Pulmonary artery (tissue), 1 donor: ENCODE measurements around the gene GSTA3.

DNA sequence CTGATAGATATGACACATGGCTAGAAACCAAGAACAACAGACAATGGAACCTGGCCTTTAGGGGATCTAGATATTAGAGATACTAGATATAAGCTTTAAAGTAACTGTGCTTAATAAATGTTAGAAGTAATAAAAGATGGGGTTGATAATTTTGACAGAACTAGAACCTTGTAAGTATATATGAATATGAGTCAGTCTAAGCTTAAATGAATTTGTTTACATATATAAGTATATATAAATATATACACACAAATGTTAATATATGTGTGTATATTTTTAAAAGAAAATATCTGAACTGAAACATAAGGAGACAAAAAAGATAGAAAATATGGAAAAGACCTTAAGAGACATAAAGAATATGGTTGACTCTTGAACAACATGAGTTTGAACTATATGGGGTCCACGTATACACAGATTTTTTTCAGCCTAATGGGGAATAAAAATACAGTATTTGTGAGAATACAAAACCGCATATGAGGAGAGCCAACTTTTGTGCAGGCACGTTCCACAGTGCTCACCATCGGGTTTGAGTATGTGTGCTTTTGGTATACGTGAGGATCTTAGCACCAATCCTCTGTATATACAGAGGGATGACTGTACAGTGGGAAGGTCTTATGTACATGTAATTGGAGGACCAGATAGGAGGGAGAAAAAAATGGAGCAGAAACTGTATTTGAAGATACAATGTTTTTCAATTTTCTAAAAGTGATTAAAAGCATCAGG is 108.1 kb upstream of the ADGRF4 start:
- PRO-cap: no peak

GRCh38 chr6:49500877-49501280 is 1.2 kb downstream of the GLYATL3 start:
- PRO-cap: no peak

- PRO-cap: no peak
Observed at GRCh38 chr6:49728622-49729184, 15.4 kb upstream of the CRISP2 start.

GRCh38 chr6:49940021-49940588 is 23.9 kb downstream of the DEFB114 start:
- PRO-cap: no peak

DNA sequence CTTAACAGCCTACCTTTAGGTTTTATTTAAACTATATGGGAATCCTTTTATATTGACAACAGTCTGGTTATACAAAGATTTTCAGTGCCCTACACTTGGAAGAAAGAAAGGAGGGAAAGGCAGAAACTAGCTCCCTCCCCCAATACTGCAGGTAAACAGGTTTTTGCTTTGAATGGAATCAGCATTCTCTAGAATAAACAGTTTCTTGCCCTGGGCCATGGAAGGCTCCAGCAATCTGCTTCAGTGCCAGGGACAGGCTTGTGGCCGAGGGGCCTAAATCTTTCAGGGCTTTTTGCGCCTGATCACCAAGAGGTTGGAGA is 23.7 kb downstream of the TFAP2B start:
- PRO-cap: no peak

GRCh38 chr6:51513906-51514227 is 573.5 kb downstream of the PKHD1 start:
- PRO-cap: no peak

- PRO-cap: no peak
Observed at GRCh38 chr6:52144347-52144650, 41.9 kb upstream of the IL17A start.

DNA sequence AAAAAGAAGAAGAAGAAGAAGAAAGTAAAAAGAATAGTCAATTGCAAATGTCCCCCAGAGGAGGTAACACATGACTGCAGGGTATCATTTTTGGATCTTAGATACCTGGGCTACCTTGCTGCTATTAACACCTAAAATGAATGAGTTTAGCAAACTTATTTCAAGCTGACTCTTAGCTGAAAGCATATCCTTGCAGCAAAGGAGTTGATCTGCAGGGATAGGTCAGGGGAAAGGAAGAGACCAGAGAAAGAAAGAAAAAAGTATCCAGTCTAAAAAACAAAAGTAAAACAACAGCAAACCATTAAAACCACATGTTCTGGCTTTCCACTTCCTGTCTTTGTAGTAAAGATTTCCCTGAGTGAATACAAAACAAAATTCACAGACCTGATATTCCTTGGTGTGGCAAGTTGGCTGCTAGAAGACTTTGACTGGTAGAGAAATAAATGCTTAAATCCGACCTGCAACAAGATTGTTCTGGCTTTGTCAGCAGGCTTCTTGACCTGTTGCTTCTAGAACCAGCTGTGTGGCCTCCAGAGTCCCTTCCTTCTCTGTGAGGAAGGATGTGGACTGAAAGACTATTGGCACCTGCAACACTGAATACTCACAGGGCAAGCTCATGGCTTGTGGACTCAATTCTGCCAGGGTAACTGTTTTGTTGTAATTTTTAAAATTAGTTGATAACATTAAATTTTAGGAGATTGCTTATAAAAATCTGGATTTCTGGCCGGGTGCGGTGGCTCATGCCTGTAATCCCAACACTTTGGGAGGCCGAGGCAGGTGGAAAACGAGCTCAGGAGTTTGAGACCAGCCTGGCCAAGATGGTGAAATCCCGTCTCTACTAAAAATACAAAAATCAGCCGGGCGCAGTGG is 23.5 kb upstream of the MCM3 start:
- PRO-cap: no peak

- PRO-cap: no peak
Observed at GRCh38 chr6:52331896-52332131, 30.1 kb upstream of the PAQR8 start.

DNA sequence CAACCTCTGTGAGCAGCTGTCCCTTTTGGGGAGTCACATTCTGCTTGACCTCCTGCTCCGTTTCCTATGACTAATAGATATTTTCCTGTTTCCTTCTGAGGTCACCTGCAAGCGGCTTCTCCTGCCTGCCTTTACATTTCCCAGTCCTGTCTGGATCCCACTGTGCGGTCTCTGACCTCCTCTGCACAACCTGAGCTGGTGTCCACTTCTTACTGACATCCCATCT is 54.2 kb downstream of the TRAM2 start:
- PRO-cap: unidirectional peak, plus-strand start at position 143 of the sequence

- PRO-cap: no peak
Observed at GRCh38 chr6:52663013-52663415, 7.9 kb upstream of the TMEM14A start.

DNA sequence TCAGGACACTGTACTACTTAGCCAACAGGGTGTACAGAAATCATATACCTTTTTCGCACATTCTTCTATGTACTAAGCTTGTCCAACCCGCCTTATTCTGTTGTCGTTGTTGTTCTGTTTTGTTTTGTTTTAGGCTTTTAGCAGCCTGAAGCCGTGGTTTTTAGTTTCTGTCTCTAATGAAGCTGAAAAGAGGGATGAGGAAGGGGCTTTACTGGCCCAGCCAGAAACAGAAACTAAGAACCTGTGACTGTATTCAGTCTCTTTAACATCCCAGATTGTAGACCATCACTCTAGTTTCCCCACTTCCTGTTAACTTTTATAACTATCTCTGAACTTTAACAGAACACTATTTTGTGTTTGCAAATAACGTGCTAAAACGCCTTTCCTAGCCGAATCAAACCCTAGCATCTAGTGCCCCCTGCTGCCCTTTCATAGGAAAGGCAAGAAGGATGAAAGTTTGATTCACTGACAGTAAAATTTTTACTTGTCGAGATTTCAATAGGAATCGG is 7.4 kb upstream of the TMEM14A start:
- PRO-cap: no peak

- PRO-cap: no peak
Observed at GRCh38 chr6:52672426-52672734, 1.5 kb downstream of the TMEM14A start.

GRCh38 chr6:52801446-52802117 is 2.0 kb downstream of the GSTA1 start:
- PRO-cap: no peak

GRCh38 chr6:52909493-52909873 is at the start of gene GSTA3:
Gene GSTA3, minus strand, starts transcription at chr6:52909698.
- PRO-cap: no peak

DNA sequence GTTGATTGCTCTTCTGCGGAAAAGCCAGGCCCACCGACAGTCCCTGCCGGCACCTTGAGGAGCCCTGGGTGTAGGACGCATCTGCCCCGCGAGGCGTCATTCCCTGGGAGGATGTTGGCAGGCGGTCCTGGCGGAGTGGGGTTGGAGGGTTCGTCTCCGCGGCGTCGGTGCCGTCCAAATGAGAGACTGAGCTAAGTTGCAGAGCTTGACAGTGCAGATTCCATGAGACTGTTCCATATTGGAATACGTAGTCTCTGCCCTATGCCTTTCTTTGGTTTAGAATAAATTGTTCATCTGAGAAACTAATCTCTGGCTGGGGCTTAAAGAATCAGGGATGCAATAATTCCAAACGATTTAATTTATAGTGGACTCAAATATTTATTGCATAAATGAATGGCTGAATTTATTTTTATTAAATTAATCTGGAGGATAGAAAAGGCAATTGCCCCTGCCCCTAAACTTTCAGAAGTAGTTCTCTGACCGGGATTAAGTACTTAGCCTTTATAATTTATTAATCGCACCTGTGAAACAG is 1.1 kb downstream of the FBXO9 start:
- PRO-cap: unidirectional peak, minus-strand start at position 180 of the sequence

GRCh38 chr6:53320777-53321414 is 27.9 kb downstream of the ELOVL5 start:
- PRO-cap: no peak

DNA sequence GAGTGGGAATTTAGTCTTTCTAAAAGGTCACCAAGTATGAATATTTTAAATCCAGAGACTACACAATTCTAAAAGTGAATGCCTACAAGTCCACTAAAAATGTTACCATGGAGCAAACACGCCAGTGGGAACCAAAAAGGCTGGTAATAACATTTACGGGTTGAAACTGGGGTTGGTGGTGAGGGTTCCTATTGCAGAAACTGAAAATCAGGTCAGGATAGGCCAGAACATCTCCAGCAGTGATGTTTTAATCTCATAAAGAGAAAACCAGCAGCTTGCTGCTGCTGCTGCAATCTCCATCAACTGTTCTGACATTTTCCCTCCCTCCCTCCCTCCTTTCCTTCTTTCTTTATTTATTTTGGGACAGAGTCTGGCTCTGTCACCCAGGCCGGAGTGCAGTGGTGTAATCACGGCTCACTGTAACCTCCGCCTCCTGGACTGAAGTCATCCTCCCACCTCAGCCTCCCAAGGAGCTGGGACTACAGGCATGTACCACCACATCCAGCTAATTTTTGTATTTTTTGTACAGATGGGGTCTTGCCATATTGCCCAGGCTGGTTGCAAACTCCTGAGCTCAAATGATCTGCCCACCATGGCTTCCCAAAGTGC is 5.8 kb downstream of the ELOVL5 start:
- PRO-cap: no peak

GRCh38 chr6:53347737-53348664 is 749 bp downstream of the ELOVL5 start:
- PRO-cap: bidirectional peak, plus-strand start at chr6:53348186, minus-strand start at chr6:53348045

GRCh38 chr6:53544088-53544234 is 940 bp downstream of the GCLC start:
- PRO-cap: no peak